Placental epithelial cell (primary cell): Measurements from ENCODE around the genes HS6ST1 and PLEKHB2.

DNA sequence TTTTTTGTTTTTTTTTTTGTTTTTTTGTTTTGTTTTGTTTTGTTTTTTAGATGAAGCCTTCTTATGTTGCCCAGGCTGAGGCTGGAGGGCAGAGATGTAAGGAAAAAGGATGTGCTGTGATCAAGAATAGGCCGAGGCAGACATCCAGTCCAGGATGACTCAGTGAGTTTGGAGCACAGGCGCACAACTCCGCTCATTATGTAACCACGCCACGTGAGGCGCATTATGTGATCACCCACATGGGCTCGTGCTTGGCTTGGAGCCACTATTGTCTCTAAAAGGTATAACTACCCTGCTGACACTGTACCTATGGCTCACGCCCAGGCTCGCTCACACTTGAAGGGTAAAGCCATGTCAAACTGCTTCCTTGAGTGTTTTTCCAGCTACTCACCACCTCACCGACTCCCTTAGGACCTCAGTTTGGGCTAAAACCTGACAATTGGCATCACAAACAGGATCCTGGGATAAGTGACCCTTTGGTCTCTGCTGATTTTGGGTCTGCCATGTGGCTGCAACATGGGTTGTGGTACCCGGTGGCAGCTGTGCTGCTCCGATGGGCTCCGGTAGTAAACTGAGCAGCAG, 19.9 kb upstream of the WDR33 start:
- CAGE, long polyA plus RNA: no peak

DNA sequence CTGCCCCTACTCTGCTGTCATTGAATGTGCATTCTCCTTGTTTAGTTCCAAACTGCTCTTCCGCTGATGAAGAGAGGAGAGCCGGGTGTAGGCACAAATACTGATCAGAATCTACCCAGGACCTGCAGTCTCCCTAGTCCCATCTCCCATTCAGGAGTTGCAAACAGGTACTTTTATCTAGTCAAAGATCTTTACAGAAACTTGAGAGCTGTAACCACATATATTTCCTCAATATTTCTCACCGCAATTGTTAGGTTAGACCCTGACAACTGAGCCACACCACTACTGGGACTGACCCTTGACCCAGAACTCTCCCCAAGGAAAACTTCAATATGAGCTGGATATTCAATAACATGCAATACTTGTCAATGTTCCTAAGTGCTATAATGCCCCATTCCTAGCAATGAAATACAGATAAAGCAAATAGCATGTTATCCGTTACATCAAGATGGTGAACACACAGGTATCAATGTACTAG, 14.9 kb downstream of the POLR2D start:
- CAGE, long polyA plus RNA: no peak

GRCh38 chr2:127863764-127864345, 5.9 kb upstream of the POLR2D start:
- CAGE, long polyA plus RNA: no peak

DNA sequence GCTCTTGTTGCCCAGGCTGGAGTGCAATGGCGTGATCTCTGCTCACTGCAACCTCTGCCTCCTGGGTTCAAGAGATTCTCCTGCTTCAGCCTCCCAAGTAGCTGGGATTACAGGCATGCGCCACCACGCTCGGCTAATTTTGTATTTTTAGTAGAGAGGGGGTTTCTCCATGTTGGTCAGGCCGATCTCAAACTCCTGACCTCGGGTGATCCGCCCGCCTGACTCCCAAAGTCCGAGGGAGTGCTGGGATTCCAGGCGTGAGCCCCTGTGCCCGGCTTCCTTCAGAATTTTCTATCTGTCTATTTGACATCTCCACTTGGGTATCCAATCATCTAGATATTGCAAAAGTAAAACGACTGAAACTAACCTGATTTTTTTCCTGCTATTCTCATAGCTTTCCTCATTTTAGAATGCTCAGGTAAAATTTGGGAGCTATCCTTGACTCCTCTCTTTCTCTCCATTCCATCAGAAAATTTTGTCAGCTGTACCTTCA, 54.5 kb downstream of the SAP130 start:
- CAGE, long polyA plus RNA: no peak

GRCh38 chr2:128178328-128179177, 87.6 kb downstream of the UGGT1 start:
- CAGE, long polyA plus RNA: no peak

DNA sequence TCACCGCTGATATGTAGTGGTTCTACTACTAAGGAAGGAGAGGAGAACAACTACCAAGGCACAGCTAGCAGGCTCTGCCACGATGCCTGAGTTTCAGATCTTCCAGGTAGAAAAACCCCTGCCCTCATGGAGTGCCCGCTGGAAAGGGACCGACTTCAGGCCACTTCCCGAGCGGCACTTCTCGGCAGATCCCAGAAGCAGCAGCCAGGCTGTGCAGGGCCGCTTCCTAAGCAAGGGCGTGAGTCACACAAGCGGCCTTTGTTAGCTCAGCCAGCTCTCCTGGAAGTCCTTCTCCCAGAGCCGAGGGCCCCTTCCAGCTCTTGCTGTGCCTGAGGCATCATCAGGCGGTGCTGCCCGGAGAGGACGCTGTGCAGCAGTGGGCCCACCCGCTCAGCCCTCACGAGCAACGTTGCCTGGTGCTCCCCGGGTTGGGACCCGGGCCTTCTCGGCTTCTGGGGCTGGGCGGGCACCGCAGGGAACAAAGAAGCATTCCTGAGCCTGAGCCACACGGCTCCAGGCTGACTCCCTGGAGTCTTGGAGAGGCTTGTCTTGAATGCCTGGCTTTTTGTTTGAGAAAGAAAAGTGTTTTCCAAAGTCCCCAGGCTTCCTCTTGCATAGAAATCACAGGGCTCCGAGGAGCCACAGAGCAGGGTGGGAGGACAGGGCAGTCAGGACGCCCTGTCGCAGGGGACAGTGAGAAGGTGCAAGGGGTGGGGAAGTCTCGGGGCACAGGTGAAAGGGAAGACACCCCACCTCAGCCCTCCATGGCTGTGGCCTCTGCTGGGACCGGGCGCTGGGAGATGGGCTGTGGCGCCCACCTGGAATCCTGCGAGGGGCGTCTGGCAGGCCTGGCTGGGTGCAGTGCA, 57.9 kb downstream of the HS6ST1 start:
- CAGE, long polyA plus RNA: no peak

GRCh38 chr2:128280111-128280919, 38.4 kb downstream of the HS6ST1 start:
- CAGE, long polyA plus RNA: no peak

GRCh38 chr2:128307974-128308671, 10.5 kb downstream of the HS6ST1 start:
- CAGE, long polyA plus RNA: no peak

GRCh38 chr2:128318694-128319212, at the start of gene HS6ST1:
HS6ST1 (minus strand) TSS chr2:128318868.
- CAGE, long polyA plus RNA: no peak

GRCh38 chr2:128361925-128362544, 43.4 kb upstream of the HS6ST1 start:
- CAGE, long polyA plus RNA: no peak

- CAGE, long polyA plus RNA: no peak
These were observed 119.3 kb upstream of the HS6ST1 start for GRCh38 chr2:128438023-128438322.

GRCh38 chr2:128442372-128442746, 123.7 kb upstream of the HS6ST1 start:
- CAGE, long polyA plus RNA: no peak

- CAGE, long polyA plus RNA: no peak
These were observed 127.7 kb upstream of the HS6ST1 start for GRCh38 chr2:128446362-128446791.

DNA sequence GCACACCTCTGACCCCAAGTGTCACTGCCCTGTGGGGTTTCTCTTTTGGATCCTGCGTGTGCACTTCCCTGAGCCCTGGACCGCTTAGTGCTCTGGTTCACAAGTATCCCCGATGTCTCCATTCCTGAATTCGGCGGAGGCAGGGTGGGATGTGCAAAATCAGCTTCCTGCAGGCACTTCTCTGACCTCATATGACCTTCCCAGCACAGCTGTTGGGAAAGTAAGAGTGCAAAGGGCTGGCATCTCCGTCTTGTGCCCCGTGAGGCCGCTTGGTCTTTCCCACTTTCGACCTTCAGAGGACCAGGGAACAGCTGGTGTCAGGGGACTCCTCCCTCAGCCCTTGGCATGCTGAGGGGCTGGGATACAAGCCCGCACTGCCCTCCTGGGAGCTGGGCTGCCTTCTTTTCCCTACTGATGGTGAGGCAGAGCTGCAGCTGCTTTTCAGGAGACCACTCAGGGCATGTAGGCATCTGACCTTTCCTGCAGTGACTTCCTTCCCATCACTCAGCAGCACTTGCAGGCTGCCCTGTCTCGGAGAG, 277.1 kb upstream of the HS6ST1 start:
- CAGE, long polyA plus RNA: no peak

DNA sequence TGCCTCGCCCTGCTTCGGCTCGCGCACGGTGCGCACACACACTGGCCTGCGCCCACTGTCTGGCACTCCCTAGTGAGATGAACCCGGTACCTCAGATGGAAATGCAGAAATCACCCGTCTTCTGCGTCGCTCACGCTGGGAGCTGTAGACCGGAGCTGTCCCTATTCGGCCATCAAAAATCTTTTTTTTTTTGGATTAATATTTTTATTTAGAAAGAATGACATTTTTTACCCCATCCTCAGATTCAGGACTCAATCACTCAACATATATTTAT, 292.7 kb upstream of the RAB6C start:
- CAGE, long polyA plus RNA: no peak

DNA sequence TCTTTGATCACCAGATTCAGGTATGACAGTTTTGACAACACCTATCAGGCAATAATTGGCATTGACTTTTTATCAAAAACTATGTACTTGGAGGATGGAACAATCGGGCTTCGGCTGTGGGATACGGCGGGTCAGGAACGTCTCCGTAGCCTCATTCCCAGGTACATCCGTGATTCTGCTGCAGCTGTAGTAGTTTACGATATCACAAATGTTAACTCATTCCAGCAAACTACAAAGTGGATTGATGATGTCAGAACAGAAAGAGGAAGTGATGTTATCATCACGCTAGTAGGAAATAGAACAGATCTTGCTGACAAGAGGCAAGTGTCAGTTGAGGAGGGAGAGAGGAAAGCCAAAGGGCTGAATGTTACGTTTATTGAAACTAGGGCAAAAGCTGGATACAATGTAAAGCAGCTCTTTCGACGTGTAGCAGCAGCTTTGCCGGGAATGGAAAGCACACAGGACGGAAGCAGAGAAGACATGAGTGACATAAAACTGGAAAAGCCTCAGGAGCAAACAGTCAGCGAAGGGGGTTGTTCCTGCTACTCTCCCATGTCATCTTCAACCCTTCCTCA, 818 bp downstream of the RAB6C start:
- CAGE, long polyA plus RNA: no peak

DNA sequence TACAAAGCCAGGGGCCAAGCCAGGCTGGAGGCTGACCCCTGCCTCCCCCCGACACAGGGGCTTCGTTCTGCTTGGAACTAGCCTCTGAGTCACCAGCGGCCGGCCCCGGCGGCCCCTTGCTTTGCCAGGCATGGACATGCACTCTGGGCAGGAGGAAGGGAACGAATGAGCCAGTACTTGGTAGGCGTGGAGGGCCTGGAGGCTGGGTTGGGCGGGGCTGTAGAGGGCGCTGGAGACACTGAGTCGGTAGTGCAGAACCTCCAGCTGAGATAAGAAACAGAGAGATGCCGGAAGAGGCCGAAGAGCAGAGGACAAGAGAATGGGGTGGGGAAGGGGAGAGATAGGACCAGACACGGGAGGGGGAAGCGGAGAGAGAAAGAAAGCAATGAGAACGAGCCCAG, 16.1 kb upstream of the CCDC74B start:
- CAGE, long polyA plus RNA: no peak

GRCh38 chr2:130341169-130341901, 629 bp downstream of the CCDC115 start:
- CAGE, long polyA plus RNA: no peak

DNA sequence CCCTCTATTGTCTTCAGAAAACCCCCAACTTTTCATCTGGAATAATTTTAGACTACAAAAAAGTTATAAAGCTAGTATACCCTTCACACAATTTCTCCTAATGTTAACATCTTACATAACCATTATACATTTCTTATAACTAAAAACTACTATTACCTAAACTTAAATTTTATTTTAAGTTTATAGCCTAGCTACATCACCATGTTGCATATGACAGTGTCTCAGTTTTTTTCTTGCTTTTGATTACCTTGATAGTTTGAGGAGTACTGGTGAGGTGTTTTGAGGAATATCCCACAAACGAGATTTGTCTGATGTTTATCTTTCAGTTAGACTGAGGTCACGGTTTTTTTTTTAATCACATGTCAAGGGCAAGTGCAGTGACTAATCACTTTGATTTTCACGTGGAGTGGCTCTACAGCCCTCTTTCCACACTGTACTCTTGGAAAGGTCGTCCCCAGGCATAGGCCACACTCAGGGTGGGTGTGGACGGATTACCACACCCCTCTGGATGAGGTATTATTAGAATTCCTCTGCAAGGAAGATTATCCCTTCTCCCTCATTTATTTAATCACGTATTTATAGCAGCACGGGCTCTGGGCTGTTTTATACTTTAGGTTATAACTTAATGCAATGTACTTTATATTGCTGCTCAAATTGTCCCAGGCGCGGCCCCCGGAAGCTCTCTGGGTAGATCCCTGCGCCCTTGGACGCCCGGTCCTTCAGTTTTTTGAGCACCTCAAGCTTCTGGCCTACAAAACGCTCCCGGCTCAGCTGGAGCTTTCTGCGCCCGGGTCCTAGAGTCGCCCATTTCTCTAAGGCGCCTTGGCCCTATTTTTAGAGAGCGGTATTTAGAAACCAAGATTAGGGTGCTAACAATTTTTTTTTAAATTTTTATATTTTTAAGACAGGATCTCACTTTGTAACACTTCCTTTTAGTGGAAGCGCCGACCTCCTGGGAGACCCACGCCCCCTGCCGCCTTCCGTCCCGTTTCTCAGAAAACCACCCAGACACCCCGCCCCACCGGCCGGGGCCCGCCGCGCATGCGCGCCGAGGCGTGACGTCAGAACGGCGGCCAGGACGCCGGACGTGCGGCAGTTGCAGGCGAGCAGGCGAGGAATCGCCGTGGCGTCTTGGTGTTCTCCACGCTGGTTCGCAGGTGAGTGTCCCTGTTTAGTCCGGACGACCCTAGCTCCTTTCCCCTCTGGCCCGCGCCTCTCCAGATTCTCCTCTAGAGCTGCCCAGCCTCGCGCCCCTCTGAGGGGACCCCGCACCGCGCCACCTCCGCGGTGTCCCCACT, at the start of gene PLEKHB2:
Gene PLEKHB2, plus strand, starts transcription at position 1,095 of the 1,298 bp plus-strand sequence.
- CAGE, long polyA plus RNA: no peak

- CAGE, long polyA plus RNA: no peak
These were observed 687 bp downstream of the PLEKHB2 start for GRCh38 chr2:131105540-131106505.